Fallopian tube (tissue), 1 donor: ENCODE data around the genes PPP2R5D, ZNF318 and LRRC73.

GRCh38 chr6:42227194-42227951, 9.7 kb upstream of the MRPS10 start:
- PRO-cap = no peak

DNA sequence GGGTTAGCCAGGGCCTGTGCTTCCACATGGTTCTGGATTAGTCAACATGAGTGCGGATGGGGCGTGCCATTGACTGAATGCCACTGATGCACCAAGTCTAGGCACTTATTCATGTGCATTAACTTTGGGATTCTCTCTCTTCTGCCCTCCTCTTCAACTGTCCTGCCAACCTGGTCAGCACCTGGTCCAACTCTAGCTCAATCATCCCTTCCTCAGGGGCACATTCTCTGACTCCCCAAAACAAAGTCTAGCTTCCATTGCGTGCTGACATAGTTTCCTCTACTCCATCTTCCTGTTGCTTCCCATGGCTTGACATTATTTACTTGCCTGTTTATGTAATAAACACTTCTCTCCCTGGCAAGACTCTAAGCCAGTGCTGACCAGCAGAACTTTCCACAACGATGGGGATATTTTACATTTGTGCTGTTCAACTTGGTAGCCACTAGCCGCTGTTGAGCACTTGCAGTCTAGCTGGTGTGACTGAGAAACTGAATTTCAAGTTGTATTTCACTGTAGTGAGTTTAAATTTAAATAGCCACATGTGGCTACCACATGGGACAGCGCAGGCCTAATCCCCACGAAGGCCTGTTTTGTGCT, 116.1 kb downstream of the TRERF1 start:
- PRO-cap = no peak

GRCh38 chr6:42407195-42407760, 44.4 kb downstream of the TRERF1 start:
- PRO-cap = no peak

GRCh38 chr6:42742405-42742975, 3.4 kb downstream of the TBCC start:
- PRO-cap = no peak

GRCh38 chr6:42774688-42775682, 6.9 kb upstream of the BICRAL start:
- PRO-cap = no peak

DNA sequence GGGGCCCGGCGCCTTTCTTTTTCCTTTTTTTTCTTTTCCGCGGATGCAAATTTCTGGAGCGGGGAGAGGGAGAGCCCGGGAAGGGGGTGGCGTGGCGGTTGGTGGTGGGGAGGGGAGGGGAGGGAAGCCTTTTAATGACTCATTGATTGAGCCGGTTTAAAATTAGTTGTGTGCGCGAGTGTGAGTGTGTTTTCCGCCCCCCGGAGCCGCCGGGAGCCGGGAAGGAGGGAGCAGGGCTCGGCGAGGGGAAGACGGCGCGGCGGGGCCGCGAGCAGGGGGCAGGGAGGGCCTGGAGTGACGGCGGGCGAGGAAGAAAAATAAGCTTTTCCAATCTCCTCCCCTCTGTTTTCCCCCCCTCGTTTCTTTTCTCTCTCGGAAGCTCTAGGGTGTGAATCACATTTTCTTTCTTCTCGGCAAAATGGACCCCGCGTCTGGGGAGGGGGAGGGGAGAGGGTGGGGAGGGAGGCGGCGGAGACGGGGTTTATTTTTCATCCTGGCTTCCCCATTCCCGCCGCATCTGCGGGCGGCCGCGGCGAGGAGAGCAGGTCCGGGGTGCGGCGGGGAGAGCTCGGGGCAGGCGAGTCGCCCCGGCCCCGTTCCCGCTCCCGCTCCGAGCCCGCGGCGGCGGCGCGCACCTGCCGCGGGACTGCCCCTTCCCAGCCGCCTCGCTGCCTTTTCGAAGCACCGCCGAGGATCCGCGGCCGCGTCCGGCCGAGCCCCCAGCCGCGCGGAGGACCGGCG, 857 bp downstream of the BICRAL start:
- PRO-cap = bidirectional peak, plus-strand start at position 514 of the sequence, minus-strand start at position 299 of the sequence; bidirectional peak, plus-strand start at position 679 of the sequence, minus-strand start at position 648 of the sequence

DNA sequence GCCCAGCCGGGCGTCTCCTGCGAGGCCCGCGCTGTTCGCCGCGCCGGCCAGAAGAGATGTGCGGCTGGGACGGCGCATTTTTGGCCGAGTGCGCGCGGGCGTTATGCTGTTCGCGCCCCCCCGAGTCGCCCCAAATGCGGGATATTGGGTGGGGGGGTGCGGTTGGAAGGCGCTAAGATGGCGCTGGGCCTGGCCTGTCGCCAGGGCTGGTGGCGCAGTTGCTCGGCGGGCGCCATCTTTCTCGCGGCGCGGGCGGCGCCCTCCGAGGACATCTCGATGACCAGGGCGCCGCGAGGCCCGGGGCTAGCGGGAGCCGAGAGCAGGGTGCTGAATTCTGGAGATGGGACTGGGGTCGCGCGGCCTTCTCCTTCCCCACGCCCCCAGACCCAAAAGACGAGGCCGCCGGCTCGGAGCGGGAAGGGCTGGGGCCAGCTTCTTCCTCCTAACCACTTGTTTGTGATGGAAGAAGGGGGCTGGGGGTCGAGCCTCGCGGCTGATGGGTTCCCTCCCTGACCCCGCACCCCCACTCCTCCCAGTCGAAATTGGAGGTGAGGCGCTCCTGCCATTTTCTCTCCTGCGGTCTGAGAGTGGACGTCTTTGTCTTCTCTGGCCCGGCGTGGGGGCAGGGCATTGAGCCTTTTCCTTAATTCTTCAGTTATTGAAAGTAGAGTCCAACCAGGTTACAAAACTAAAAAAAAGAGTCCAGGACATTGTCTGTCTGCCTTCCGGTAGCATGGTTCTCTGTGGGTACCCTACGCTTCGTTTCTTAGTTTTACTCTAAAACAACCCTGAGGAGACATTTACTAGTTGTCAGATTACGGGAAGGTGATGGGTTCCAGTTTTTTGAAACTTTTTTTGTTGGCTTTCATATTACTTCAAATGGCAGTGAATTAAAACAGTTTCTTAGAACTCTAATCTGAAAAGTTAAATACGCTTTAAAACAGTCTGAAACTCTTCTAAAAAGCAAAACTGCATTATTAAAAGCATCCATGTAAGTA, 1.7 kb downstream of the BICRAL start:
- PRO-cap = bidirectional peak, plus-strand start at position 244 of the sequence, minus-strand start at position 135 of the sequence; bidirectional peak, plus-strand start at position 535 of the sequence, minus-strand start at position 583 of the sequence

DNA sequence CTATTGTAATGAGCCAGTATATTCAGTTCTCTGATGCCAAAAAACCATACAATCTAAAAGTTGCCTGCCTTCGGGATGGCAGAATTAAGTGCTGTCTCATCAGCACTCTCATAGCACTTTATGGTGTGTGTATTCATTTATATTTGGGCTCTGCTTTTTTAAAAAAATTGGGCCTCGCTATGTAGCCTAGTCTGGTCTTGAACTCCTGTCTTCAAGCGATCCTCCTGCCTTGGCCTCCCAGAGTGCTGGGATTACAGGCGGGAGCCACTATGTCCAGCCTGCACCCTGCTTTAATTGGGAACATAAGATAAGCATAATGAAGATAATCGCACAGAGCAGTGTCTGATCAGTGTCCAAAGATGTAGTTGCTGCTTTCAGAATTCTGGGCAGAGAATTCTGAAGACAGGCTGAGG, 22.9 kb downstream of the BICRAL start:
- PRO-cap = no peak

GRCh38 chr6:42937631-42938574, 8.6 kb downstream of the CNPY3 start:
- PRO-cap = no peak

- PRO-cap = no peak
Measured at GRCh38 chr6:42962838-42963681, 2.5 kb downstream of the GNMT start.

- PRO-cap = bidirectional peak, plus-strand start at chr6:42984589, minus-strand start at chr6:42984309
Measured at GRCh38 chr6:42983890-42985120, at the start of gene PPP2R5D. Gene PPP2R5D, plus strand, starts transcription at chr6:42984570.

GRCh38 chr6:43014983-43015385, 935 bp downstream of the KLHDC3 start:
- PRO-cap = no peak

DNA sequence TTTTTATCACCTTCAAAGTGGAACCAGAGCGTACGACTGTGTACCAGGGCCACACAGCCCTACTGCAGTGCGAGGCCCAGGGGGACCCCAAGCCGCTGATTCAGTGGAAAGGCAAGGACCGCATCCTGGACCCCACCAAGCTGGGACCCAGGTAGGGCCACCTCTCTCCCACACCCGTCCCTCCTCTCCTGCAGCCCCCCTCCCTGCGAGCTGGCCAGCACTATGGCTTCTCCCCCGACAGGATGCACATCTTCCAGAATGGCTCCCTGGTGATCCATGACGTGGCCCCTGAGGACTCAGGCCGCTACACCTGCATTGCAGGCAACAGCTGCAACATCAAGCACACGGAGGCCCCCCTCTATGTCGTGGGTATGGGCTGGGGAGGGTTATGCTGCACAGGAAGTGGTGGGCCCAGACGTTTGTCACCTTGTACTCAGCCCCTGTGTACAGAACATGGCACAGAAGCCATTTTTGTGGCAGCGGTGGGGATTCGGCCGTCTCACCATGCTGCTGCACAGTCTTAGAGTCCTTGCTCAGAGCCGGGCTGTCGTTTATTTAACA, 29.1 kb upstream of the SRF start:
- PRO-cap = no peak

DNA sequence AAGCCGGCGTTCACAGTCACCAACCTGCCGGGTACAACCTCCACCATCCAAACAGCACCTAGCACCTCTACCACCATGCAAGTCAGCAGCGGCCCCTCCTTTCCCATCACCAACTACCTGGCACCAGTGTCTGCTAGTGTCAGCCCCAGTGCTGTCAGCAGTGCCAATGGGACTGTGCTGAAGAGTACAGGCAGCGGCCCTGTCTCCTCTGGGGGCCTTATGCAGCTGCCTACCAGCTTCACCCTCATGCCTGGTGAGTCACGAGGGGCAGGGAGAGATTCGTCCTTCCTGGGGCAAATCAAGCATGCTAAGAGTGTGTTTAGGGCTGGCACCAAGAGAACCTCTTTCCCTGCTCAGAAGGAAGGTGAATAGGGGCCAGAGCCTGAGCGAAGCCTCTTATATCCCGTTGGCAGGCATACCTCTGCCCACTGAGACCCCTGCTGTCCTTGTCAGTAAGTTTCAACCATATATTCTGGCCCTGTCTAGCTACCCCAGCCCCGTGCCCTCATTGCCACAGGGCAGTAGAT, 4.7 kb downstream of the SRF start:
- PRO-cap = no peak

DNA sequence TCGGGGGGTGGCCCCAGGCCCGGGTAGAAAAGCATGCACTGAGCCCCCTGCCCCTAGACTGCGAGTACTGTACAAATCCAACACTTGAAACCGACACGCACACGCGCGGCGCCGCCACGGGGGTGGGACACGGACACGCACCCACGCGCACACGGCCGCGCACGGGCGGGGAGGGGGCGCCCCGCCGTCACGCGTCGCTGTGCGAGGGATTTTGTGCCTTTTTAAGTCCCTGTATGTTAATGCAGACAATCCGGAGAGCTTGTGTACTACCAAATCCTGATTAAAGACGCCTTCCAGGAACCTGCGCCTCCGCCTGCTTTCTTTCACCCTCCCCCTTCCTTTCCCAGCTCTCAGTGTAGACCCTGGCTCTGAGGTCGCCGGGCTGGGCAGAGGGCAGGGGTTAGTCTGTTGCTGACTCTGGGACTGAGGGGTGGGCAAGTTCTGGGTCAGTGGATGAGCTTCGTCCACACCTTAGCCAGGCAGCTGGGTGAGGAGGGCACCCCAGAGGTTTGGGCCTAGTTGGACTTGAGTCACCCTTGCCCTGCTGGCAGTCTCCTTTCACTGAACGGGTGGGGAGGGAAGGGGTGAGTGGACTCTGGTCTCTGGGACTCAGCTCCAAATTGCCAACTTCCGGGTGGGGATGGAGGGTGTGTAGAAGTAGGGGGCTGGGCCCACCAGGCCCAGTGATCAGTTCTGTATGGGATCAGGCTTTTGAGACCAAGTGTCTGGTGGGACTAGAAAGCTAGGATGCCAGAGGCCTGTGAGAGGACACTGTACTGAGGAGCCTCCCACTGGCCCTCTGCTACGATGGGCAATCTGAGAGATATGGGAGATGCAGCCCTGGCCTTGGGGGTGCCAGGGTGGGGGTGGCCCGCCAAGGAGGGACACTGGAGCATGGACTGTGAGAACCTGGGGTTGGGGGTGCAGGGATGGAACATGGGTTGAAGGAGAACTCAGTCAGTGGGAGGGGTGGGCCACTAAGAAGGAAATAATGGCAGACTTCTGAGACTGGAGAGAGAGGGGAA, 21.4 kb upstream of the SLC22A7 start:
- PRO-cap = no peak

- PRO-cap = no peak
Measured at GRCh38 chr6:43288022-43288385, 10.1 kb upstream of the SLC22A7 start.

GRCh38 chr6:43369116-43370020, at the start of gene ZNF318:
Gene ZNF318, minus strand, starts transcription at chr6:43369647.
- PRO-cap = unidirectional peak, minus-strand start at chr6:43369320; bidirectional peak, plus-strand start at chr6:43369676, minus-strand start at chr6:43369398; bidirectional peak, plus-strand start at chr6:43369849, minus-strand start at chr6:43369745

DNA sequence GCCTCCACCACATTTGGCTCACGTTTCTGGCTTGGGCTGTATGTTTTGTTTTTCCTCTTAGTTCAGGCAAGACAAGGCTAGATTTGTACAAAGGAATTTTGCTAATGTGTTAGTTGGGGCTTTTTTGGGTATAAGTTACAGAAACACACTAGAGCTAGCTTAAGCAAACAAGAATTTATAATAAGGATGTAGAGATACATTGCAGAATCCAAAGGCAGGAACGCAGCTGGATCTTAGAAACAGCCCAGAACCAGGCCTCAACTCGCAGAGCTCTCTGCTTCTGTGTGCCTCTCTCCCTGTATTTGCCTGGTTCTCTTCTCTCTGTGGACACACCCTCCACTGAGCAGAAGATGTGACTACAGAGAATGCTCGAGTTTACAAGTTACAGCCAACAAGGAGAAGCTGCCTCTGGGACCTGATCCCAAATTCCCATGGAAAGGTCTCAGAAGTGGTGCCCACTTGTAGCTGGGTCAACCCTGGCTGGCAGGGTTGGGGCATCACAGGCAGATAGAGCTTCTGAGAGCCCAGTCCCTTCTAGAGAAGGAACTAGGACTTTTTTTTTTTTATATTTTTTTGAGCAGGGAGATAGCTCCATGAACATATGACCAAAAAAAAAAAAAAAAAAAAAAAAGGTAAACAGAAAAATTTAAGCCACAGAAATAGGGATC, 9.6 kb downstream of the ABCC10 start:
- PRO-cap = no peak

DNA sequence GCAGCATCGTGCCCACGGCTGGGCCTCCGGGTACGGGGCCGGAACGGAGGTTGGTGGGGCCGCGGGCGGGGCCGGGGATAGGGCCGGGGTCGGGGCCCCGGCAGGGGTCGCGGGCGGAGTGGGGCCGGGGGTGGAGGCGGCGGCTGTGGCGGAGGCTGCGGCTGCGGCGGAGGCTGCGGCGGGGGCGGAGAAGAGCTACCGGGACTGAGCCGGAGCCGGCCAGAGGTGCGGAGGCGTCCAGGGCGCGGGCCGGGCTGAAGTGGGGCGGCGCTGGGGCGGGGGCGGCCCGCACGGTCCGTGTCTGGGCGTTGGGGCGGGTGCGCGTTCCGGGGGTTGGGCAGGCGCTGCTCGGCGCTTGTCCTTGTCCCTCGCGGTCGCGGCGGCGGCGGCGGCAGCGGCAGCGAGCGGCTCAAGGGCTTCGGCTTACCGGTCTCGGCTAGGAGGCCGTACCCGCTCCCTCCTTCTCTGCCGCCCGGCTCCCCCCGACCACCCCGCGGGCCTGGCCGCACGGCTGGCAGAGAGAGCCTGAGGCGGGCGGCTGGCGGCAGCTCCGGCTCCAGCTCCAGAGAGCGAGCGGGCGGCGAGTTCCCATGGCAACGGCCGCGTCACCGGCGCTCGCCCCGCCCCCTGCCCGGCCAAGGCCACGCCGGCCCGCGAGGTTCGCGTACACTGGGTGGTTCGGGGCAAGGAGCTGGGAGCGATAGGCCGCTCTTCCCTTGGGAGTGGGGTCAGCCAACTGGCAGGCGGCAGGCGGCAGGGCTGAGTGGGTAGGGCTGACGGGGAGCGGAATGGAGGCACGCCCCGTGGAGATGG, at the start of gene LRRC73:
Gene LRRC73 (minus strand): TSS at position 568 of the 813 bp plus-strand sequence.
- PRO-cap = bidirectional peak, plus-strand start at position 665 of the sequence, minus-strand start at position 564 of the sequence

GRCh38 chr6:43718361-43719166, 31.0 kb upstream of the MRPS18A start:
- PRO-cap = no peak